GM12878 (cell line): ENCODE measurements around a stretch of chr2.

DNA sequence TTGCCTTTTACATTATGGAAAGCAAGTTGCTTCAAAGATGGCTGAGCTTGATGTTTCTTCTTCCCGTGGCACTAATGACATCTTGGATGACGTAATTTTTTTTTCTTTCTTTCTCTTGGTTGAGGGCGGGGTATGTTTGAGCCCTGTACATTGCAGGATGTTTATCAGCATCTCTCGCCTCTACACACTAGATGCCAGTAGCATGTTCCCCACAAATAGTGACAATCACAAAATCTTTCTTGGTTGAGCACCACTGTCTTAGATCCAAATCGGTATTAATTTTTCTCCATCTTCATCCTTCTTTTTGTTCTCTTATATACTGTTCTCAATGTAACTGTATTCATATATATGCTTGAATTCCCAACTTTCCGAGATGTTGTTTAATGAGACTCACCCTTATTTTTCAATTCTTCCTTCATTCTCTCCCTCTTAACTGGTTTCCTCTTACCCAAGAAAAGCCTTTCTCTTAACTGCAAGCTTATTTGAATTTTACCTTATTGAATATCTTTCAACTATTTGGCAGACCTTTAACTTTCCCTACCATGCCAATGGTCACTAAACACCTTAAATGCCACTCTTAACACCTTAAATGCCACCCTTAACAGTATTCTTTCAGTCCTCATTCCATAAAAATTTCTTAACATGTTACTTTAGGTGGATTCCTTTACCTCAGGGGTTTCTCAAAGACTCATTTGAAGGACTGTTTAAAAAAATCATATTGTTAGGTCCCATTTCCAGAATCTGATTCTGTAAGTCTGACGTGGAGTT, 51.1 kb downstream of the PRPF40A start:
- RAMPAGE, long total RNA, result no peak
- RRBS, 2 experiments, result no CpG with 5 or more reads among the region's 7 CpGs
CAGE:
- cytosol, long polyA minus RNA, result no peak
- cytosol, long polyA plus RNA, result no peak
- long polyA plus RNA, result no peak
- nucleolus, long total RNA, result no peak
- nucleus, long polyA plus RNA, result no peak
- nucleus, long total RNA, result no peak

GRCh38 chr2:152719272-152719485, 759 bp downstream of the ARL6IP6 start:
- RAMPAGE, long total RNA, result no peak
- RRBS, 2 experiments, result no CpG with 5 or more reads among the region's 2 CpGs
CAGE:
- cytosol, long polyA minus RNA, result no peak
- cytosol, long polyA plus RNA, result no peak
- long polyA plus RNA, result no peak
- nucleolus, long total RNA, result no peak
- nucleus, long polyA plus RNA, result no peak
- nucleus, long total RNA, result no peak

- RAMPAGE, long total RNA, result no peak
- RRBS, 2 experiments, result no CpG with 5 or more reads among the region's 1 CpG
CAGE:
- cytosol, long polyA minus RNA, result no peak
- cytosol, long polyA plus RNA, result no peak
- long polyA plus RNA, result no peak
- nucleolus, long total RNA, result no peak
- nucleus, long polyA plus RNA, result no peak
- nucleus, long total RNA, result no peak
Measured at GRCh38 chr2:153079337-153079692, 360.9 kb downstream of the ARL6IP6 start.

- RAMPAGE, long total RNA, result no peak
- RRBS, 2 experiments, result 12% methylated on average over 12 to 15 of the region's 50 CpGs
CAGE:
- cytosol, long polyA minus RNA, result no peak
- cytosol, long polyA plus RNA, result no peak
- long polyA plus RNA, result no peak
- nucleolus, long total RNA, result no peak
- nucleus, long polyA plus RNA, result no peak
- nucleus, long total RNA, result no peak
Measured at GRCh38 chr2:154697833-154698465, 546 bp upstream of the KCNJ3 start.

GRCh38 chr2:154698466-154698631, 146 bp upstream of the KCNJ3 start:
- RAMPAGE, long total RNA, result no peak
- RRBS, 2 experiments, result no CpG with 5 or more reads among the region's 5 CpGs
CAGE:
- cytosol, long polyA minus RNA, result no peak
- cytosol, long polyA plus RNA, result no peak
- long polyA plus RNA, result no peak
- nucleolus, long total RNA, result no peak
- nucleus, long polyA plus RNA, result no peak
- nucleus, long total RNA, result no peak

- RAMPAGE, long total RNA, result no peak
- RRBS, 2 experiments, result 42 to 59% methylated on average over 5 to 6 of the region's 19 CpGs
CAGE:
- cytosol, long polyA minus RNA, result no peak
- cytosol, long polyA plus RNA, result no peak
- long polyA plus RNA, result no peak
- nucleolus, long total RNA, result no peak
- nucleus, long polyA plus RNA, result no peak
- nucleus, long total RNA, result no peak
Measured at GRCh38 chr2:156328008-156328395, 4.5 kb downstream of the NR4A2 start.

GRCh38 chr2:156335581-156335759, 2.9 kb upstream of the NR4A2 start:
- RAMPAGE, long total RNA, result no peak
- RRBS, 2 experiments, result no CpG with 5 or more reads among the region's 4 CpGs
CAGE:
- cytosol, long polyA minus RNA, result no peak
- cytosol, long polyA plus RNA, result no peak
- long polyA plus RNA, result no peak
- nucleolus, long total RNA, result no peak
- nucleus, long polyA plus RNA, result no peak
- nucleus, long total RNA, result no peak

DNA sequence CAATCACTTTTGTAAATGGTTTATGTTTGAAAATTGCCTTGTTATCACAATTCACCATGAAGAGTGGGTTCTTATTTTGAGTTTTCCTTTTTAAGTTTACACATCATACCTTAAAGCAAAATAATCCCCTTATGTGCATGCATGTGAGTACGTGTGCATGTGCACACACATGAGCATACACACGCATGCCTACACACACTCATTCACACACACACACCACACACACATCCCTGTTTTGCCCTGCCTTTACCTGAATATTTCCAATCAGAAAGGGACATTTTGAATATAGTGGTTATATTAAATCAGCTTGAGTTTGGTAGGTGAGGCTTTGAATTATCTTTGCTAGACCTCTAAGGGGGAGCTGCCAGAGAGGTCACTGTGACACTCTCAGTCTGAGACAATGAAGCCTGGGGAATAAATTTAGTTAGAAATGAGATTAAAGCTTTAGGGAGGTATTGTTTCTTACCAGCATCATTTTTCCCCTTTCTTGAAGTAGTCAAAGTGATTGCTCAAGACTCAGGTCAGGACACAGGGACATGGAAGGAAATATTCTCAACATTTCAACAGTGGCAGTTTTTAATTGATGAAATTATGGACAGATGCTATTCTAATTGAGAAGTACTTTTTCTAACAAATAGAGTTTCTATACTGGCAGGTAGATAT, 108.9 kb downstream of the GPD2 start:
- RAMPAGE, long total RNA, result no peak
- RRBS, 2 experiments, result no CpG with 5 or more reads among the region's 2 CpGs
CAGE:
- cytosol, long polyA minus RNA, result no peak
- cytosol, long polyA plus RNA, result no peak
- long polyA plus RNA, result no peak
- nucleolus, long total RNA, result no peak
- nucleus, long polyA plus RNA, result no peak
- nucleus, long total RNA, result no peak

GRCh38 chr2:157173693-157174174, 83.8 kb upstream of the GALNT5 start:
- RAMPAGE, long total RNA, result no peak
- RRBS, 2 experiments, result no CpG with 5 or more reads among the region's 5 CpGs
CAGE:
- cytosol, long polyA minus RNA, result no peak
- cytosol, long polyA plus RNA, result no peak
- long polyA plus RNA, result no peak
- nucleolus, long total RNA, result no peak
- nucleus, long polyA plus RNA, result no peak
- nucleus, long total RNA, result no peak

DNA sequence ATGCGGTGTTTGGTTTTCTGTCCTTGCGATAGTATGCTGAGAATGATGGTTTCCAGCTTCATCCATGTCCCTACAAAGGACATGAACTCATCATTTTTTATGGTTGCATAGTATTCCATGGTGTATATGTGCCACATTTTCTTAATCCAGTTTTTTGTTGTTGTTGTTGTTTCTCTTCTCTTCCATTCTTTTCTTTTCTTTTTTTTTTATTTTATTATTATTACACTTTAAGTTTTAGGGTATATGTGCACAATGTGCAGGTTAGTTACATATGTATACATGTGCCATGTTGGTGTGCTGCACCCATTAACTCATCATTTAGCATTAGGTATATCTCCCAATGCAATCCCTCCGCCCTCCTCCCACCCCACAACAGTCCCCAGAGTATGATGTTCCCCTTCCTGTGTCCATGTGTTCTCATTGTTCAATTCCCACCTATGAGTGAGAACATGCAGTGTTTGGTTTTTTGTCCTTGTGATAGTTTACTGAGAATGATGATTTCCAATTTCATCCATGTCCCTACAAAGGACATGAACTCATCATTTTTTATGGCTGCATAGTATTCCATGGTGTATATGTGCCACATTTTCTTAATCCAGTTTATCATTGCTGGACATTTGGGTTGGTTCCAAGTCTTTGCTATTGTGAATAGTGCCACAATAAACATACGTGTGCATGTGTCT, 46.4 kb downstream of the CYTIP start:
- RAMPAGE, long total RNA, result no peak
- RRBS, 2 experiments, result no CpG with 5 or more reads among the region's 4 CpGs
CAGE:
- cytosol, long polyA minus RNA, result no peak
- cytosol, long polyA plus RNA, result no peak
- long polyA plus RNA, result no peak
- nucleolus, long total RNA, result no peak
- nucleus, long polyA plus RNA, result no peak
- nucleus, long total RNA, result no peak

GRCh38 chr2:157413265-157414080, 30.4 kb downstream of the CYTIP start:
- RAMPAGE, long total RNA, result no peak
- RRBS, 2 experiments, result no CpG with 5 or more reads among the region's 4 CpGs
CAGE:
- cytosol, long polyA minus RNA, result no peak
- cytosol, long polyA plus RNA, result no peak
- long polyA plus RNA, result no peak
- nucleolus, long total RNA, result no peak
- nucleus, long polyA plus RNA, result no peak
- nucleus, long total RNA, result no peak

DNA sequence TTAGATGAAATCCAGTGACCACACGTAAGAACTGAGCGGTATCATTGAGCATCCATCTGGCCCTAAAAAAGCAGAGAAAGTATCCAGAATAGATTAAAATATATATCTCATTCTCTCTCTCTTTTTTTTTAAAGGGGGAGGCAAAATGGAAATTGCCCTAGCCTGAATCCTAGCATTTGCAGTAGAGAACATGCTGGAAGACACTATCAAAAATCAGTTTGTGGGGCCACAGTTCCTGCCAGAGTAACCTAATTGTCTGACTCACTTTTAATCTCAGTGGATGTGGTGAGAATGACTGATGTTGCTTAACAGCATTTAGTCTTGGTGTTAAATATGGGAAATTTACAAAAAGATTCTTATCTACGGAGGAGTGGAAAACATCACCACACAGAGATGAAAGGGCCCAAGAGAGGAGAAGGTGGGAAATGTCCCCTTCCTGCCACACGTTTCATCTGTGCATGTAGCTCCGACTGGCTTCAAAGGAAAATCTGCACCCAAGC, 20.3 kb upstream of the CYTIP start:
- RAMPAGE, long total RNA, result no peak
- RRBS, 2 experiments, result no CpG with 5 or more reads among the region's 5 CpGs
CAGE:
- cytosol, long polyA minus RNA, result no peak
- cytosol, long polyA plus RNA, result no peak
- long polyA plus RNA, result no peak
- nucleolus, long total RNA, result no peak
- nucleus, long polyA plus RNA, result no peak
- nucleus, long total RNA, result no peak

- RAMPAGE, long total RNA, result no peak
- RRBS, 2 experiments, result no CpG with 5 or more reads among the region's 2 CpGs
CAGE:
- cytosol, long polyA minus RNA, result no peak
- cytosol, long polyA plus RNA, result no peak
- long polyA plus RNA, result no peak
- nucleolus, long total RNA, result no peak
- nucleus, long polyA plus RNA, result no peak
- nucleus, long total RNA, result no peak
Measured at GRCh38 chr2:157500917-157501453, 57.1 kb upstream of the CYTIP start.

GRCh38 chr2:158056952-158057485, 44.7 kb upstream of the UPP2 start:
- RAMPAGE, long total RNA, result no peak
- RRBS, 2 experiments, result no CpG with 5 or more reads among the region's 3 CpGs
CAGE:
- cytosol, long polyA minus RNA, result no peak
- cytosol, long polyA plus RNA, result no peak
- long polyA plus RNA, result no peak
- nucleolus, long total RNA, result no peak
- nucleus, long polyA plus RNA, result no peak
- nucleus, long total RNA, result no peak

DNA sequence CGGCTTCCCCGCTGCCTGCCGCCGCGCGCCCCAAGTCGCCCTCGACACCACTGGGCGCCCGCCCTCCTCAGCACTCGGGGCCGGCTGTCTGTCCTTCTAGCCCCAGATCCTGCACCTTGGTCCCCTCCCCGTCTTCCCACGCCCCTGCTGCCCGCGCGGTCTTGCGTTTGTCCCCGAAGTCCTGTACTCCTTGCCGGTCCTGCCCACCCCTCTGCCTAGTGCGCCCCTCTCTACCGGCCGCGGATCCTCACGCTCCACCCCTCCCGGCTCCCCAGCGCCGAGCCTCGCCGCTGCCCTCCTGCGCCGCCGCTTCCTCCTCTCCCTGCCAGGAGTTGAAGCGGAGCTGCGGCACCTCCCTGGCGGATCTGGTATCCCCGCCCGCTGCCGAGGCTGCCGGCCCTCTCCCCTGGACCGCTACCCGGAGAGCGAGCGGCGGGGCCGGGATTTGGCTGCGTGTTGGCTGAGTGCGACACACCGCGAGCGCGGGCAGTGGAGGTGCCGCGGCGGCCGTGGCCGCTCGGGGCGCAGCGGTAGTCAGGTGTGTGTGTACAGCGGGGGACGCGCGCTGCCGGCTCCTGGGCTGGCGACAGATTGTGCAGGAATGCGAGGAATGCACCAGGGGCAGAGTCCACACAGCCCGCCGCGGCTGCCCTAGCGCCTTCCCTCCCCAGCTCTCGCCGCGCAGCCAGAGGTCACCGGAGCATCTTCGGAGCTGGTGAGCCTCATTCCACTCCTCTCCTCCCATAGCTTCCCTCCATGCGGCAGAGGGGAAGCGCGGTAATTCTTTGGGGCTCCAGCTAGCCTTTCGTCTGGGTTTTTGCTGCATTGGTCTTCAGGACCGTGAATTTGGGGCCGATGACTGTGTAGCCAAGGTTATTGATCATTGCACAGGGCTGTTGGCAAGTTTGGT, 1.1 kb downstream of the PKP4 start:
- RAMPAGE, long total RNA, result no peak
- RRBS, 2 experiments, result 0 to 6% methylated on average over 3 of the region's 82 CpGs
CAGE:
- cytosol, long polyA minus RNA, result no peak
- cytosol, long polyA plus RNA, result no peak
- long polyA plus RNA, result no peak
- nucleolus, long total RNA, result no peak
- nucleus, long polyA plus RNA, result no peak
- nucleus, long total RNA, result no peak

GRCh38 chr2:158663257-158664079, 131.6 kb upstream of the DAPL1 start:
- RAMPAGE, long total RNA, result no peak
- RRBS, 2 experiments, result no CpG with 5 or more reads among the region's 7 CpGs
CAGE:
- cytosol, long polyA minus RNA, result no peak
- cytosol, long polyA plus RNA, result no peak
- long polyA plus RNA, result no peak
- nucleolus, long total RNA, result no peak
- nucleus, long polyA plus RNA, result no peak
- nucleus, long total RNA, result no peak

- RAMPAGE, long total RNA, result no peak
- RRBS, 2 experiments, result no CpG with 5 or more reads among the region's 5 CpGs
CAGE:
- cytosol, long polyA minus RNA, result no peak
- cytosol, long polyA plus RNA, result no peak
- long polyA plus RNA, result no peak
- nucleolus, long total RNA, result no peak
- nucleus, long polyA plus RNA, result no peak
- nucleus, long total RNA, result no peak
Measured at GRCh38 chr2:158723847-158724289, 71.2 kb upstream of the DAPL1 start.

DNA sequence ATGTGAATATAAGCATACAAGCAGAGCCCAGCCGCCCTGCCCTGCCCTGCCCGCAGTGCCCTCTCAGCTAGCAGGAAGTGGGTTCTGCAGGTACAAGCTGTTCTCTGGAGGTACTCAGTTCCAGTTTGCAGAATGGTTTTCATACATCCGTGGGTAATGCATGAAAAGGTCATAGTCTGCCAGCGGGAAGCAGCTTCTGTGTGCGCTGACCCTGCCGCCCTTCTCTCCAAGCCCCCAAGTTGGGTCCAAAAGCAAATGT, 76.6 kb downstream of the WDSUB1 start:
- RAMPAGE, long total RNA, result no peak
- RRBS, 2 experiments, result no CpG with 5 or more reads among the region's 6 CpGs
CAGE:
- cytosol, long polyA minus RNA, result no peak
- cytosol, long polyA plus RNA, result no peak
- long polyA plus RNA, result no peak
- nucleolus, long total RNA, result no peak
- nucleus, long polyA plus RNA, result no peak
- nucleus, long total RNA, result no peak

GRCh38 chr2:159515538-159515856, 100.9 kb downstream of the BAZ2B start:
- RAMPAGE, long total RNA, result no peak
- RRBS, 2 experiments, result no CpG with 5 or more reads among the region's 1 CpG
CAGE:
- cytosol, long polyA minus RNA, result no peak
- cytosol, long polyA plus RNA, result no peak
- long polyA plus RNA, result no peak
- nucleolus, long total RNA, result no peak
- nucleus, long polyA plus RNA, result no peak
- nucleus, long total RNA, result no peak

DNA sequence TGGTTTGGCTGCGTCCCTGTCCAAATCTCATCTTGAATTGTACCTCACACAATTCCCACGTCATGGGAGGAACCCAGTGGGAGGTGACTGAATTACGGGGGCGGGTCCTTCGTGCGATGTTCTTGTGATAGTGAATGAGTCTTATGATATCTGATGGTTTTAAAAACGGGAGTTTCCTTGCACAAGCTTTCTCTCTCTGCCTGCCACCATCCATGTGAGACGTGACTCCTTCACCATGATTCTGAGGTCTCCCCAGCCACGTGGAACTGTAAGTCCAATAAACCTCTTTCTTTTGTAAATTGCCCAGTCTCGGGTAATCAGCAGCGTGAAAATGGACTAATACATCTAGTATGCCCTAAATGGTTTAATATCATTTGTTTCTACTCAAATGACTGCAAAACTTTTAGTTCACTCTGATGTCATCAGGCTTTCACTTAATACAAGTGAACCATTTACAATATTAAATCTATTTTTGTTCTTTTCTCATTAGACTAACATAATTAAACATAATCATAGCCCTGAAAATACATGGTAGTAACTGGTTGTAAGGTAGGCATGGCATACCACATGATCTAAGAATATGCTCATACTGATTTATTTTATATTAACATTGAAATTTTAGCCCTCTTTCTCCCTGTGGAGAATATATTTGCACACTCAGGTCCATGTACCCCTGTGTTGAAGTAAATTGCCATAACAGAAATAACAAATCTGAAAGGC, 70.0 kb downstream of the BAZ2B start:
- RAMPAGE, long total RNA, result no peak
- RRBS, 2 experiments, result no CpG with 5 or more reads among the region's 11 CpGs
CAGE:
- cytosol, long polyA minus RNA, result no peak
- cytosol, long polyA plus RNA, result no peak
- long polyA plus RNA, result no peak
- nucleolus, long total RNA, result no peak
- nucleus, long polyA plus RNA, result no peak
- nucleus, long total RNA, result no peak